H1 (cell line): ENCODE measurements around a stretch of chr18.

DNA sequence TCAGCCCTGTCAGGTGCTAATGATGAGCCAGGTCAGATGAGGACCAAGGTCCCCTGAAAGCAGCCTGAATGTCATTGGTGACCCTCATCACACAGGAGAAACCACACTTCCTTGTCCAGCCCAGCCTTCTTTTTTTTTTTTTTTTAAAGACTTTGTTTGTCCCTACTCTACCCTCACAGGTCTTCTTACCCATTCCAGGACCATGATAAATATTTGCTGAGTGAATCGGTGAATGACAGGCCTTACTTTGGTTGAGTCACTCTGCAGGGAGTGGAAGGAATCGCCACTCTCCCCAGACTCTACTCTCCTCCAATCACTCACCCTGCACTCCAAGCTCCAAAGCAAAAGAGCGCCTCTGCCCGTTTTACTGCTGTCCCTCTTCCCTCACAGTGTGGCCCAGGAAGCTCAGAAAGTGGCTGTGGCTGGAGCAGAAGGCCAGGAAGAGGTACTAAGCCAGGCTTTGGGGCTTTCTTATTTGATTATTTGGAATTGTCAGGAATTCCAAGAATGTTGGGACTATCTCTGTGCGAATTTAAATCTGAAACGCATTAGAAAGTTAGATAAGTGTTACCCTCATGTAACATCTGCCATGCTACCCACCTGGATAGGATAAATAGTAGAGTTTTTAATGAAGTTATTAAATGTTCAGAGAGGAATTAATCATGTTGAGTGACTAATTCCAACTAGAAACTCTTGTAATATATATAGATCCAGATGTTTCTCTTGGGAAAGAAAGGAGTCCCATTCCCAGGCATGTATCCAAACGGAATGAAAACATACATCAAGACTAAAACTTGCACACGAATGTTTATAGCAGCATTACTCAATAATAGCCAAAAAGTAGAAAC lies 43.1 kb upstream of the CHMP1B start:
- RRBS: no CpG with 5 or more reads among the region's 8 CpGs
CAGE:
- cytosol, long polyA plus RNA: no peak
- long polyA plus RNA: no peak
- nucleus, long polyA plus RNA: no peak

DNA sequence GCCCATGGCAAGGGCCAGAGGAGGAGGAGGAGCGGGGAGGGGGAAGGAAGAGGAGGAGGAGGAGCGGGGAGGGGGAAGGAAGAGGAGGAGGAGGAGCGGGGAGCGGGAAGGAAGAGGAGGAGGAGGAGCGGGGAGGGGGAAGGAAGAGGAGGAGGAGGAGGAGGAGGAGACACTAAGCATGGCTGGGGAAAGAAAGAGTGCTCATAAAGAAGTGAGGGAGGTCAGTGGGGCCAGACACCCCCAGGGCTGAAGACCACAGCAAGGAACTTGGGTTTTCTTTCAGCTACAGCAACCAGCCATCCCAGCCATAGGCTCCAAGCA lies 25.0 kb upstream of the CHMP1B start:
- RRBS: no CpG with 5 or more reads among the region's 5 CpGs
CAGE:
- cytosol, long polyA plus RNA: no peak
- long polyA plus RNA: no peak
- nucleus, long polyA plus RNA: no peak

DNA sequence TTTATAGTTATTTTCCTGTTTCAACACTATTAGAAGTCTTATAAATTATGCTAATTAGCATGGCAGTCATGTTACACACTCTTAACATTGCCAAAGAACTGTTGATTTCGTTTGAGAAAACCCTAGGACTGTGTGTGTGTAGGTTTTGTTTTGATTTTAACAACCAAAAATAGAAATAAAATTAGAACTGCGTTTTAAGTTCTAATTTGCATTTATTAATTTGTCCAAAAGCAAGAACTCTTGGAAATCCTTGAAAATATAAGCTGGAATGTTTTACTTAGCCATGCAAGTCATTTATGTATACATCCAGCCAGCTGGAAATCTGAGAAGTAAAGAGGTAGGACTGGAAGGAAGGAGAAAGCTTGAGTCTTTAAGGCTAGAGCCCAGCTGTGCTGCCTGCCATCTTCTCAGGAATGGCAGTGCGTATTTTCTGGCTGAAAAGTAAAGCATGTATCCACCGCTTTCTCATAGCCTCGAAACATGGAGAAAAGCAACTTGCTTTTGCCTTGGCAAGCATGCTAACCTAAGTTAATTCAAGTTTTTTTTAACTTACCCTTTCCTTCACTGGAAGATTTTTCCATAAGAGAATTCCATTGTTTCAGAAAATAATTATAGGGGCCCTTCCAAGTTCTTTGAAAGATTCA lies 1.8 kb downstream of the CHMP1B start:
- RRBS: no CpG with 5 or more reads among the region's 5 CpGs
CAGE:
- cytosol, long polyA plus RNA: no peak
- long polyA plus RNA: no peak
- nucleus, long polyA plus RNA: no peak

DNA sequence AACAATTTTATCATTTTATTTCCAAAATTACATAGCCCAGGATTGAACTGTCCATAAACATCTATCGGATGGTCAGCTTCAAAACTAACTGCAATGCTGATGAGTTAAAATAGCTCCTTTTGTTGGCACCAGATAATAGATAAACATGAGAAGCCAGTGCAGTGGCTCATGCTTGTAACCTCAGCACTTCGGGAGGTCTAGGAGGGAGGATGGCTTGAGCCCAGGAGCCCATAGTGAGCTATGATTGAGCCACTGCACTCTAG lies 34.6 kb upstream of the IMPA2 start:
- RRBS: no CpG with 5 or more reads among the region's 2 CpGs
CAGE:
- cytosol, long polyA plus RNA: no peak
- long polyA plus RNA: no peak
- nucleus, long polyA plus RNA: no peak

DNA sequence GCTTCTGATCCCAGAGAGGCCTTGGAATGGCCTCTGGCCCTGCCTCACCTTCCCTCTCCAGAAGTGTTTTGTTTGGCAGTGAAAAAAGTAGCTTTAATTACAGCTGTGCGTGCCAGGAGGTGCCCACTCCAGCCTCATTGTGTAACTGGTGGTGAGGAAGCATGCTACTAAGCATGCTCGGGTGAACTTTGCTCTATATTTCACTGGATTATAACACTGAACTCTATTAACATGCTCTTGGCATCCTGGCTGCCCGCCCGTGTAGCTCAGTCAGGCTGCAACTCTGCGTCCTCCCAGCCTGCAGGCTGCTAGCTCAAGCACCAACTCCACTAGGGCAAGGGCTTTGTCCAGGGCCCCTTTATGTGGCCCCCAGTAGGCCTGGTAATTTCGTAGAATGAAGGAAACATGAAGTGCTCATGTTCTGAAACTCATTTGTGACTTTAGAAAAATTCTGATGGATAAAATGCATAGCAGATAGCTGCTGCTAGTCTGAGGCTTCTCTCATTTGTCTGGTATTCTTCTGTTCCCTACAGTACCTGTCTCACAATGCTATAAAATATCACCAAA lies 34.4 kb downstream of the IMPA2 start:
- RRBS: no CpG with 5 or more reads among the region's 6 CpGs
CAGE:
- cytosol, long polyA plus RNA: no peak
- long polyA plus RNA: no peak
- nucleus, long polyA plus RNA: no peak

GRCh38 chr18:12027781-12028801 lies 46.8 kb downstream of the IMPA2 start:
- RRBS: no CpG with 5 or more reads among the region's 23 CpGs
CAGE:
- cytosol, long polyA plus RNA: no peak
- long polyA plus RNA: no peak
- nucleus, long polyA plus RNA: no peak

- RRBS: no CpG with 5 or more reads among the region's 7 CpGs
CAGE:
- cytosol, long polyA plus RNA: no peak
- long polyA plus RNA: no peak
- nucleus, long polyA plus RNA: no peak
These were observed 32.2 kb downstream of the TUBB6 start for GRCh38 chr18:12340155-12340801.

GRCh38 chr18:12359491-12360148 lies 17.4 kb downstream of the AFG3L2 start:
- RRBS: no CpG with 5 or more reads among the region's 10 CpGs
CAGE:
- cytosol, long polyA plus RNA: no peak
- long polyA plus RNA: no peak
- nucleus, long polyA plus RNA: no peak

DNA sequence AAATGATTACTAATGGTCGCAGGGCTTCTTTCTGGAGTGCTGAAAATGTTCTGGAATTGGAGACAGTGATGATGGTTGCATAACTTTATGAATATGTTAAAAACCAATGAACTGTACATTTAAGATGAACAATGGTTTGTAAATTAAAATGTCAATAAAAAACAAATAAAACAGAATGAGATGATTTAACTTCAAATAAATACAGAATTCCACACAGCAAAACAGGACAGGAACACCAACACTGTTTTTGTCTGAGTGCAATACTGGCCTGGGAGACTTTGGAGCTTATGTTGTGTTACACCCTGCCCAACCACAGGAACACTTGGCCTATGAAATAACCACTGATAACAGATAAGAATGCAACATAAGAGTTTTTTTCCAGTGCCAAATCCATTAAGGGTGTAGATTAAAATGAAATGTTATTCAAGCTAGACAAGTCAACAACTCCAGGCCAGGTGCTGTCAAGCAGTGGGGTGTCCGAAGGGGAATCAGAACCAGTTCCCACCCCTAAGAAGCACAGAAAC lies 4.1 kb downstream of the AFG3L2 start:
- RRBS: no CpG with 5 or more reads among the region's 2 CpGs
CAGE:
- cytosol, long polyA plus RNA: no peak
- long polyA plus RNA: no peak
- nucleus, long polyA plus RNA: no peak

DNA sequence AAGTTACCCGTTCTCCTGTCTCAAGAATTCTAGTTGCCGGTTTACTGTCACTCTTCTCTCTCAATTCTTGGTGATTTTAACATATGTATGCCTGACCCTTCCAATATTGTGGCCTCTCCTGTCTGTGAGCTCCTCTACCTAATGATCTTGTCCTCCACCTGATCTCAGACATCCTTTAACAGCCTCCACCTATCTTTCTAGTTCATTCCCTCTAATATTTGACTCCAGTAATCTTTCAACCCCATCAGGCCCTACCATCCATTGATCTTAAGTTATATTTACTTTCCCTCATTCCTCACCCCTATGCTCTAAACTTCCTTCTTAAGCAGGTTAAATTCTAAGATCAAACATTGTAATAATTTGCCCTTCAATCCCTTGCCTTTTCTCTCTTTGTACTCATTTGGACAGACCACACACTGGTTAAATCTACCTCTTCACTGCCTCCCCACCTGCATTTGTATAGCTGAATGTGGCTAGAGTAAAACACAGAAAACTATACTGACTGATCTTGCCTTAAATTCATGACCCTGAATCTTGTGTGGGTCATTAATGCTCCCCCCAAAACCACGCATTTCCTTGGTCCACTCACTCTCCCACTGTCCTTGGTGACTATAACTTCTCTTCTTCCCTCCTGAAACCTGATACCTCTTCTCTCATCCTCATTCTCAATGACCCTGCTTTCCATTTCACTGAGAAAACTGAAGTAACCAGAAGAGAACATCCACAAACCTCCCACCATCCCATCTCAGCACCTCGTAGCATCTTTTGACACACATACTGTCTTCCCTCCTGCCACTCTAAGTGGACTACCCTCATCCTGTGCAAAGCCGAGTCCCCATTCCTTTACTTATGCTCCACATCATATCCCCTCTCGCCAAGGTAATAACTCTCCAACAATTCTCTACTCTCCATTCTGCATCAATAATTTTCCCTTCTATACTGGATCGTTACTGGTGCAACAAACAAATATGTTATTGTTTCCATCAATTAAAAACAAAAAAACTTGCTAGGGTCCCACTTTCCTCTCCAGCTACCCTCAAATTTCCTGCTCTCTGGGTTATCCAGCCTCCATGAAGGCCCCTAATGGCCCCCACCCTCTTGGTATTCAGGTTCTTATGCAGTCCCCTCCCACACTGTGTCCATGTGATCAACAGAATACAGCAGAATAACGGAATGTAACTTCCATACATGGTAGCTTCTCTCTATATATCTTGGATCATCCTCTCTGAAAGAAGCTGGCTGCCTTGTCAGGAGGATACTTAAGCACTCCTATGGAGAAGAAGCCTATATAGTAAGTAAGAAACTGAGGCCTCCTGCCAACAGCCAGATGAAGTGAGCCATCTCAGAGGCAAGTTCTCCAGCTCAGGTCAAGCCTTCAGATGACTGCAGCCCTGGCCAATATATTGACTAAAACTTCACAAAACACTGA lies 47.2 kb downstream of the SPIRE1 start:
- RRBS: no CpG with 5 or more reads among the region's 8 CpGs
CAGE:
- cytosol, long polyA plus RNA: no peak
- long polyA plus RNA: no peak
- nucleus, long polyA plus RNA: start-site peak on the minus strand centred at position 1,016 of the sequence, 15 bp wide, 5 reads

GRCh38 chr18:12638251-12639120 lies 19.4 kb downstream of the SPIRE1 start:
- RRBS: no CpG with 5 or more reads among the region's 5 CpGs
CAGE:
- cytosol, long polyA plus RNA: no peak
- long polyA plus RNA: no peak
- nucleus, long polyA plus RNA: no peak

- RRBS: no CpG with 5 or more reads among the region's 2 CpGs
CAGE:
- cytosol, long polyA plus RNA: no peak
- long polyA plus RNA: no peak
- nucleus, long polyA plus RNA: no peak
These were observed 3.8 kb downstream of the PTPN2 start for GRCh38 chr18:12880347-12880478.

DNA sequence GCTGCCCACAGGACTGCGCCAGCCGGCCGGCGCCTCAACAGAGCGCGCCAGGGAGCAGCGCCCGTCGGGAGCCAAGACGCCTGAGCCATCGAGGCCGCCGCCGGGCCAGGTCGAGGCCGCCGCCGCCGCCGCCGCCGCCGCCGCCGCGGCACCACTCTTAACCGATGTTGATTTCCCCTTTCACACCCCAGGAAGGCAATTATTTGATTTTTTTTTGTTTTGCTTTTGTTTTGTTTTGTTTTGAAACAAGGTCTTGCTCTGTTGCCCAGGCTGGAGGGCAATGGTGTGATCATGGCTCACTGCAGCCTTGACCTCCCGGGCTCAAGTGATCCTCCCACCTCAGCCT lies 12.9 kb upstream of the PTPN2 start:
- RRBS: no CpG with 5 or more reads among the region's 28 CpGs
CAGE:
- cytosol, long polyA plus RNA: no peak
- long polyA plus RNA: no peak
- nucleus, long polyA plus RNA: no peak

GRCh38 chr18:12993466-12994756 lies 2.7 kb downstream of the CEP192 start:
- RRBS: no CpG with 5 or more reads among the region's 6 CpGs
CAGE:
- cytosol, long polyA plus RNA: no peak
- long polyA plus RNA: no peak
- nucleus, long polyA plus RNA: no peak

GRCh38 chr18:12995456-12996110 lies 4.4 kb downstream of the CEP192 start:
- RRBS: no CpG with 5 or more reads among the region's 6 CpGs
CAGE:
- cytosol, long polyA plus RNA: no peak
- long polyA plus RNA: no peak
- nucleus, long polyA plus RNA: no peak

DNA sequence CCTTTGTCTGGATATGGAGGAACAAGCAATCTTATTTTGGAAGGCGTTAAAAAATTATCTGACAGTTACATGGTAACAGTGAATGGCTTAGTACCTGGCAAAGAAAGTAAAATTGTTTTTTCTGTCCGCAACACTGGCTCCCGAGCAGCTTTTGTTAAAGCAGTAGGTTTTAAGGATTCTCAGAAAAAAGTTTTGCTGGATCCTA lies 95.8 kb downstream of the CEP192 start:
- RRBS: no CpG with 5 or more reads among the region's 3 CpGs
CAGE:
- cytosol, long polyA plus RNA: no peak
- long polyA plus RNA: no peak
- nucleus, long polyA plus RNA: no peak

- RRBS: 1% methylated on average over 73 of the region's 143 CpGs
CAGE:
- cytosol, long polyA plus RNA: no peak
- long polyA plus RNA: no peak
- nucleus, long polyA plus RNA: no peak
These were observed 765 bp upstream of the LDLRAD4 start for GRCh38 chr18:13217419-13218571.

DNA sequence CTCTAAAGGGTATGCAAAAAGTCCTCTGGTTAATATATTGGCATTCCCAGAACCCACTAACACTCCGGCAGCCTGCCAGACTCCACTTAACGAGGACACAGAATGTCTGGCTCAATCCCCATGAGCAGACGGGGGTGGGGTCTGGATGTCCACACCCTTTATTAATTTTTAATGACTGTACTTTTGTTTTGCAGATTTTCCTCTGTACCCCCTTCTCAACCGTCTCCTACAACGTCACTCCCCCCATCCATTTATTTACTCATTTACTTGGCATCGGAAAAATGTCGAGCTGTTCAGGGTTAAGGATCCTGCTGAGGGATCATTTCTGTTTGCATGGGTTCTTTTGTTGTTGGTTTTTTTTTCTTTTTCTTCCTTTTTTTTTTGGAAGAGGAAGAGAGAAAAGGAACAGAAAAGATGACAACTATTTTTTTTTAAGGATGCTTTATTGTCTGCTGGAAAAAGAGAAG lies 3.4 kb downstream of the LDLRAD4 start:
- RRBS: no CpG with 5 or more reads among the region's 7 CpGs
CAGE:
- cytosol, long polyA plus RNA: no peak
- long polyA plus RNA: no peak
- nucleus, long polyA plus RNA: no peak

DNA sequence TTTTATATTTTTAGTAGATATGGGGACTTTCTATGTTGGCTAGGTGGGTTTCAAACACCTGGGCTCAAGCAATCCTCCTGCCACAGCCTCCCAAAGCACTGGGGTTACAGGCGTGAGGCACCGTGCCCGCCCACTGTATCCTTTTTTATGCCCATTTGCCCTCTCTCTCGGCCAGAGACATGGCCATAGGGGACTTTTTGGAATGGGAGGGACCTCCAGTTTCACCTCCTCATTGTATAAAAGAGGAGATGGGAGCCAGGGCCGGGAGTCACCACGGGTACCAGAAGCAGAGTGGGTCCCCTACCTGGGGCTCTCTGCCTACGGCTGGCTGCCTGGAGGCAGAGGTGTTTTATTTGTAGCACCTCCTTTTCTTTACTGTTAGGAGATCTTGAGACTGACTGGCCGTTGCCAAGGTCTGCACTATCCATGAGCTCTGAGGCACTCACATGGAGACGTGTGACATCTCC lies 162.7 kb downstream of the LDLRAD4 start:
- RRBS: no CpG with 5 or more reads among the region's 9 CpGs
CAGE:
- cytosol, long polyA plus RNA: no peak
- long polyA plus RNA: no peak
- nucleus, long polyA plus RNA: no peak

DNA sequence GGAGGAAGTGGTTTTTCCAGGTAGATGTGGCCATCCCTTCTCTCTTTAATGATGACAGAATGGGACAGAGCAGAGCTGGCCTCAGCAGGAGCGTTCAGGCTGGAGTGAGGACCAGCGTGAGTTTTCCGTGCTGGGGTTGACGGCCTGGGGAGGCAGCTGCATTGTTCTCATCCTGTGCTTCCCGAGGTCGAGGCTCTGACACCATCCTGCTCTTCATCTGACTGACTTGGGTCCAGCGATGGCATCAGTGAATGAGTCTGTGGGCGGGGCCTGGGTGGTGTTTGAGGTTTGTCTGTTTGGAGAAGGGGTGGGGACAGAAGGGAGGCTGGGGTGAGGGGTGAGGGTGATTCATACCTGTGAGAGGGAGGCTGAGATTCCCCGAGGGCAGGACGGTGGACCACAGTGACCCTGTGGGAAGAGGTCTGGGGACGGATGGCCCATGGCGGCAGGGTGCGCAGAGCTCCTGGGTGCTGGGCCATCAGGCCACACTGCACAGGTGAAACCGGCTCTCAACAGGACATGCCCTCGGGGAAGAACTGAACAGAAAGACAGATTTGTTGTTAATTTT lies 207.1 kb downstream of the LDLRAD4 start:
- RRBS: no CpG with 5 or more reads among the region's 15 CpGs
CAGE:
- cytosol, long polyA plus RNA: no peak
- long polyA plus RNA: no peak
- nucleus, long polyA plus RNA: no peak